Left common carotid artery plus branches (tissue), 1 donor: Measurements from ENCODE around the gene SERPINH1.

DNA sequence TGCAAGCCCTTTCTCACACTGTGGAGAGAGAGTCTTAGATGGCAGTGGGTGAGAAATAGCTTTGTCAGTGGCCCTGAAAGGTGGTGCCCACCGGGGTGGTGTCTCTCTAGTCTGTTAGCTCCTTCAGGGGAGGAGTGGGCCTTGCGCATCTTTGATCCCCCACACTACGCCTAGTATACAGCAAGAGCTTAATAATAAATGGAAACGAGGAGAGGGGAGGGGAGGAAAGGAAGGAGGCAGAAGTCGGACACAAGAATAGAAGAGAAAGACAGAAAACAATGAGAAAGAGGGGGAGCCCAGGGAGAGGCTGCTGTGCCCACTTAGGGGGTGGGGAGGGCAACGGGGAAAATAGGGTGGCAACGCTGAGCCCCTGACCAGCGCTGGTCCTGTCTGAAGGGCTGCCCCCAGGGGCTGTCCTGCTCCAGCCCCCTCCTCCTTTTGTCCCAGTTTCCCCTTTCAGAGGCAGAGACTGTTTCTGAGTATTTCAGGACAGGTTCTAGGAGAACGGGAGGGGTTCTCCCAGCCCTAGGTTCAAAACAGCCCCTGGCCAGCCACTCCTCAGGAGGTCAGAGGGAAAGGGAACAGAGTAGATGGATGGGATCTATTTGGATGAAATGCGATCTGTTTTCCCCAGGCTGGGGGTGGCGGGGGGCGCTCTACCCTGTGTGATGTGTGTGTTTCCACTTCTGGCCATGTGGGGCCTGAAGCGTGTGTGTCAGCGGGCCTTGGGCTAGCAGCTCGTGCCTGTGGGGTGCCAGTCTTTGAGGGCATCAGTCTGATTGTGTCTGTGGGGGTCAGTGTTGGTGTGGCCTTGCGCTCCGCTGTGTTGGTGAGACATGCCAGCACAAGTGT, 1.1 kb downstream of the ARRB1 start:
- PRO-cap = no peak

GRCh38 chr11:75513379-75513883, 12.3 kb downstream of the GDPD5 start:
- PRO-cap = no peak

DNA sequence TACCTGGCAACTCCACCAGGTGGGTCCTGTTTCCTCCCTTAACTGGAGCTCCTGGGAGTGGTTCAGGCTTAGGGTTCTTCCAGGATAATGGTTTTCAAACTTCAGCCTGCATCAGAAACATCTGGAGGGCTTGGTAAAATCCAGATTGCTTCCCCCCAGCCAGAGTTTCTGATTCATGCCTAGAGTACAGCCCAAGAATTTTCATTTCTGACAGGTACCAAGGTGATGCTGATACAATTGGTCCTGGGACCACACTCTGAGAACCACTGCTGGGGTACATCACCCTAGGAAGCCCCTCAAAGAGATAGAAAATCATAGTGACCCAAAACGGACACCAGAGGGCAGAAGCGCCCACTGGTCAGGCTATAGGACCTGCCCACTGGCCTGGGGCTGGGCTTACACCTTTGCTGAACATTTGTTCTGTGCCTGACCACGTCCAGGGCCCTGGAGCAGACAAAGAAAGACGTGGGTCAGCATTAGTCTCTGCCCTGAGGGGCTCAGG, 14.6 kb upstream of the SERPINH1 start:
- PRO-cap = no peak

GRCh38 chr11:75558005-75558746, 3.9 kb upstream of the SERPINH1 start:
- PRO-cap = bidirectional peak, plus-strand start at chr11:75558400, minus-strand start at chr11:75558255

- PRO-cap = bidirectional peak, plus-strand start at chr11:75562274, minus-strand start at chr11:75562038
These were observed at the start of gene SERPINH1 for GRCh38 chr11:75561516-75562421. SERPINH1 (plus strand) TSS chr11:75562253.

- PRO-cap = unidirectional peak, minus-strand start at chr11:75564065
These were observed 1.9 kb downstream of the SERPINH1 start for GRCh38 chr11:75563663-75564614.

GRCh38 chr11:75673855-75674442, 5.1 kb upstream of the MAP6 start:
- PRO-cap = no peak

GRCh38 chr11:75782465-75783002, 14.0 kb downstream of the DGAT2 start:
- PRO-cap = no peak

DNA sequence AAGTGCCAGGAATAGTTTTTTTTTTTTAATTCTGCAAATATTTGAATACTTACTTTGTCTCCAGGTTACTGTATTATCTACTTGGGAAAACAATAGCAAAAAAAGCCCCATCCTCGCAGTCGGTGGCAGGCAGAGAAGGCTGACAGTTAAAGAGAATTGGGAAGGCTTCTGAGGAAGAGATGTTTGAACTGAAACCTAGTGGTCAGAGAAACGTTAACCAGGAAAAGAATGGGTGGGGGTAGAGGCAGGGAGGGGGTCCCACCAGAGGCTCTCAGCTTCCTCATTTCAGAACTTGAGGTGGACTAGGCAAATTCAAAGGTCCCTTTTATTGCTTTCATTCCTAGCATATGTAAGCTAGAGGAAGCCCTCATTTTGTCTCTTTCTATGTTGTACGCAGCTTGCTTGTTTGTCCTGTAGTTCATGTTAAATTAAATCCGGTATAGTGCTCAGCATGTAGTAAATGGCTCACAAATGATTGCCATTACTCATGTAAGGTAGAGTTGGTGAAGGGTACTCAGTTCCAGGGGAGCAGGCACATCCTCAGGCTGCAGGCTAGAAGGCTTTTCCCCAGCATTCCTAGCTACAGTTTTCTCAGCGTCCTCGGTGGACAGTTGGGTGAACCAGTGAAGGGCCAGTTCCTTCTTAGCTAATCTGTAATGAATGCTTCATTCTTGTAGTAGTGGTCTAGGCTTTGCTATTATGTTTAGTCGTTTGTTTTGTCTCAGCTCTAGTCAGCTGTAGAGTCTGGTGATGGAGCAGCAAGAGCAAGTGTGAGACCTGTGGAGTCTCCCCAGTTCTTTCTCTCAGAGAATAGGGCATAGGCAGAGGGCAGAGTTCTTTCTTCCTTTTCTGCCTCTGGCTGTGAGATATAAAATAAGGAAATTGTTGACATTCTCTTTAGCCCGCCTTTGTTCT, 58.6 kb downstream of the UVRAG start:
- PRO-cap = no peak

GRCh38 chr11:76045934-76046690, 160.2 kb downstream of the WNT11 start:
- PRO-cap = no peak

GRCh38 chr11:76115886-76116604, 90.3 kb downstream of the WNT11 start:
- PRO-cap = no peak

DNA sequence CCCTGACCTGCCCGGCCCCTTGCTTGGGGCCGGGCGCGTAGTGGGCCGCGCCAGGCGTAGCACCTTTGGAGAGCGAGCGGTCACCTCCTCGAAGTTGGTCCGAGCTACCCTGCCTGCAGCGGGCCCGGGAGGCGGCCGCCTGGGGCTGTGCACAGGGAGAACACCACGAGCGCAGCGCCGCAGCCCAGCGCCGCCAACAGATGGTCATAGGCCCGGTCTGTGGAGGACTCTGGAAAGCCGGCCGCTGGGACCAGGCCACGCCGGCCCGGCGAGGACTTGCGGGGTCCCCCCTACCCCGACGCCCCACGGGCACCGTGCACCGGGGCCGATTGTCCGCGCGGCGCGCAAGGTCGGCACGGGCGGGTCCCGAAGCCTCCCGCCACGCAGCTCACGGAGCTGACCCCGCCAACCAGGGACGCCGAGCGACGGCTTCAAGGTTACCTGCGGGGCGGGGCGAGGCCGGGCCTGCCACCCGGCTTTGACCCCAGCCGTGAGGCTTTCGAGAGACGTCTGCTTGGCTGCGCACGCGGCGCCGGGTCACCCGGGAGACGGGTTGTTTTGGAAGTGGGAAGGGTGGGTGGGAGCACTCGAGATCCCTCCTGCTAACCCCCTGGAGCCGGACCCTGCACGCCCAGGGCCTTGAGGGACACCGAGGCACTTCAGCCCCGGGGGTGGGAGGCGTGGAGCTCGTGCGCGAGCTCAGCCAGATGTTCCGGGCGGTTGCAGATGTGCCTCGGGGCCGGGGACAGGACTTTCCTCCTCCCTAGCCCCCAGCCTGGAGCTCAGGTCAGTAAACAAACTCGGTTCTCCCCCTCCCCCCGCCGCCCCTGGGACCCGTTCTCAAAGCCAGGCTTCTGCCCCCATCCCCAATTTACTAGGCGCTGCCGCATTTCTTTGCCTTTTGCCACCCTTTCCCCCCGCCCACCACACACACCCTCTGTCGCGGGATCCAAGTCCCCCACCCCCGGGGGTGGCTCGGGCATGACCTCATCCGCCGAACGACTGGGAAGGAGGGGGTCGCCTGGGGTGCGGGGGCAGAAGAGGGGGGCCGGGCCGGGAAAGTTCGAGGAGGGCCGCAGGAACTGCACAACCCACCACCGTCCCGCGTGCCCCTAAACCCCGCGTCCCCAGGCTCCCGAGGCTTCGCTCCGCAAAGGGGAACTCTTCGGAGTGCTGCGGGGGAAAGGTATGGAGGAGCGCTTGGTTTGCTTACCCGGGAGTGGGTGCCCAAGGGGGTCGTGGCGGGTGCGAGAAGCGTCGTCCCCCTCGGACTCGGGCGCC, 3.3 kb upstream of the WNT11 start:
- PRO-cap = no peak

- PRO-cap = bidirectional peak, plus-strand start at chr11:76445886, minus-strand start at chr11:76445775
These were observed 720 bp downstream of the EMSY start for GRCh38 chr11:76445321-76446154.

DNA sequence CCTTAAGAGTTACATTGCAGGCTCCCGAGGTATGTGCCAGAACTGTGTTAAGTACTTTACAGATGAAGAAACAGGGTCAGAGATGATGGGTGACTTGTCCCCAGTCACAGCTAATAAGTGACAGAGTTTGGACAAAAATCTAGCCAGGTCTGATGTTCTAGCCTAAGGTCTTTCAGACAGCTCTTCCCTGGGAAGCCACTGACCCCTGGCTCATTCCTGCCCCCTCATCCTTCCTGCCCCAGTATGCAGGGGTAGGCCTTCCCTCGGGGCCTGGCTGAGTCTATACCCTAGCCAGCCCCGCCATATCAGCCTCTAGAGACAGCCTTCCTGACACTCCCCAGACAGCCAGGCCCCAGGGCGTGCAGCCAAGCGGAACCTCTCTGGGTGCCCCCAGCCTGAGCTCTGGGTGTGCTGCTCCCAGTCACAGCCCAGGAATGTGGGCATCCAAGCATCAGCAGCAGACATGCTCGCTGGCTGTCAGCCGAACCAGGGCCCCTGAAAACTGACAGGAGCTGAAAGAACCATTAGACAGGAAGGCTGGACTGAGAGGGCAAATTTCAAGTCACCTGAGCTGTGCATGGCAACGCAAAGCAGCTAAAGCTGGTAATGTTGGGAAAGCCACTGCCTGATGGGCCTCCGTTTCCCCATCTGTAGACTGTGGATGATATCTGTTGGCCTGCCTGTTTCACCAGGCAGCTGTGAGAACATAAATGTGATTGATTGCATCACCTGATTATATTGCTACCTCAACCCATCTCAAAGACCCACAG, 93.3 kb downstream of the LRRC32 start:
- PRO-cap = no peak

GRCh38 chr11:76591308-76591898, 79.1 kb downstream of the LRRC32 start:
- PRO-cap = no peak

- PRO-cap = no peak
These were observed 66.2 kb downstream of the LRRC32 start for GRCh38 chr11:76604417-76604657.

- PRO-cap = no peak
These were observed 9.7 kb downstream of the LRRC32 start for GRCh38 chr11:76660752-76661348.

DNA sequence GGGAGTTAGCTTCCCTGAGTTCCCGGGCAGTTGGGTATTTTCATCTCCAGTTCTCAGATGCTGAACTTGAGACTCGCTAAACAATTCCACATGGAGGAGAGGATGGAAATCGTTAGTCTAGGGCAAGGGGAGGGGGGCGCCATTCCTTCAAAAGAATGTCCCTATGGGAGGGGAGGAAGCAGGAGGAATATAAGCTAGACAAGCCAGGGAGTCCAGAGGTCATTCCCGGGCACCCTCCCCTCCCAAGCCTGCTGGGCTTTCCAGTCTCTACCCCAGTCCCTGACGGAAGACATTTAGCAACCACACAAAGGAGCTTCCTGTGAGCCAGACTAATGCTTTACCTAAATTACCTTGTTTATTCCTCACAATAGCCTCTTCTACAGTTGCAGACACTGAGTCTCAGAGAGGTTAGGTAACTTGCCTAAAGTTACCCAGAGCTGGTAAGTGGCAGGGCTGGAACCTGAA, 2.0 kb upstream of the TSKU start:
- PRO-cap = no peak

DNA sequence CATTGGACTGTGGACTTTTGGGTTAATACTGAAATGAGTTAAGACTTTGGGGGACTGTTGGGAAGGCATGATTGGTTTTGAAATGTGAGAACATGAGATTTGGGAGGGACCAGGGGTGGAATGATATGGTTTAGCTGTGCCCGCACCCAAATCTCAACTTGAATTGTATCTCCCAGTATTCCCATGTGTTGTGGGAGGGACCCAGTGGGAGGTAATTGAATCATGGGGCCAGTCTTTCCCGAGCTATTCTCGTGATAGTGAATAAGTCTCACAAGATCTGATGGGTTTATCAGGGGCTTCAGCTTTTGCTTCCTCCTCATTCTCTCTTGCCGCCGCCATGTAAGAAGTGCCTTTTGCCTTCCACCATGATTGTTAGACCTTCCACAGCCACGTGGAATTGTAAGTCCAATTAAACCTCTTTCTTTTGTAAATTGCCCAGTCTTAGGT, 9.2 kb downstream of the TSKU start:
- PRO-cap = no peak

DNA sequence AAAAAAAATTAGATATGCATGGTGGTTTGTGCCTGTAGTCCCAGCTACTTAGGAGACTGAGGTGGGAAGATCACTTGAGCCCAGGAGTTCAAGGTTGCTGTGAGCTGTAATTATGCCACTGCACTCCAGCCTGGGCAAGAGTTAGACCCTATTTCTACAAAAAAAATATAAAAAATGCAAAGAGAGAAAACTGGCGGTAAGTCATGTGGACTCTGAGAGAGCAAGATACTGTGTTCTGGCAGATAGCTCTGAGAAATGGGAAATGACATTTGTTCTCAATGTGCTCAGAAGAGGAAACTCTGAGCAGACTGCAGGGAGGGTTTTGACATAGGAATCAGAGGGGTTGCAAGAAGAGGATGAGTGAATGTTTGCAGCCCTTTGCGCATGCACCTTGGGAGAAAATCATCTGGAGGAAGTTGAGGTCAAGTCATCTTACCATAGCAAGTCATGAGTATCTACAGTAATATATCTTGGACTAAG, 2.4 kb downstream of the ACER3 start:
- PRO-cap = no peak